Metanephros (tissue), 2 donors: ENCODE data around the genes IL4 and SOWAHA.

- RAMPAGE, long total RNA: no peak
Observed at GRCh38 chr5:132673905-132674606, at the start of gene IL4. Gene IL4, plus strand, starts transcription at chr5:132673989.

GRCh38 chr5:132763581-132764159 lies 13.4 kb downstream of the SEPTIN8 start:
- RAMPAGE, long total RNA: no peak

- RAMPAGE, long total RNA: no peak
Observed at GRCh38 chr5:132813088-132813864, at the start of gene SOWAHA. Gene SOWAHA, plus strand, starts transcription at chr5:132813302.

DNA sequence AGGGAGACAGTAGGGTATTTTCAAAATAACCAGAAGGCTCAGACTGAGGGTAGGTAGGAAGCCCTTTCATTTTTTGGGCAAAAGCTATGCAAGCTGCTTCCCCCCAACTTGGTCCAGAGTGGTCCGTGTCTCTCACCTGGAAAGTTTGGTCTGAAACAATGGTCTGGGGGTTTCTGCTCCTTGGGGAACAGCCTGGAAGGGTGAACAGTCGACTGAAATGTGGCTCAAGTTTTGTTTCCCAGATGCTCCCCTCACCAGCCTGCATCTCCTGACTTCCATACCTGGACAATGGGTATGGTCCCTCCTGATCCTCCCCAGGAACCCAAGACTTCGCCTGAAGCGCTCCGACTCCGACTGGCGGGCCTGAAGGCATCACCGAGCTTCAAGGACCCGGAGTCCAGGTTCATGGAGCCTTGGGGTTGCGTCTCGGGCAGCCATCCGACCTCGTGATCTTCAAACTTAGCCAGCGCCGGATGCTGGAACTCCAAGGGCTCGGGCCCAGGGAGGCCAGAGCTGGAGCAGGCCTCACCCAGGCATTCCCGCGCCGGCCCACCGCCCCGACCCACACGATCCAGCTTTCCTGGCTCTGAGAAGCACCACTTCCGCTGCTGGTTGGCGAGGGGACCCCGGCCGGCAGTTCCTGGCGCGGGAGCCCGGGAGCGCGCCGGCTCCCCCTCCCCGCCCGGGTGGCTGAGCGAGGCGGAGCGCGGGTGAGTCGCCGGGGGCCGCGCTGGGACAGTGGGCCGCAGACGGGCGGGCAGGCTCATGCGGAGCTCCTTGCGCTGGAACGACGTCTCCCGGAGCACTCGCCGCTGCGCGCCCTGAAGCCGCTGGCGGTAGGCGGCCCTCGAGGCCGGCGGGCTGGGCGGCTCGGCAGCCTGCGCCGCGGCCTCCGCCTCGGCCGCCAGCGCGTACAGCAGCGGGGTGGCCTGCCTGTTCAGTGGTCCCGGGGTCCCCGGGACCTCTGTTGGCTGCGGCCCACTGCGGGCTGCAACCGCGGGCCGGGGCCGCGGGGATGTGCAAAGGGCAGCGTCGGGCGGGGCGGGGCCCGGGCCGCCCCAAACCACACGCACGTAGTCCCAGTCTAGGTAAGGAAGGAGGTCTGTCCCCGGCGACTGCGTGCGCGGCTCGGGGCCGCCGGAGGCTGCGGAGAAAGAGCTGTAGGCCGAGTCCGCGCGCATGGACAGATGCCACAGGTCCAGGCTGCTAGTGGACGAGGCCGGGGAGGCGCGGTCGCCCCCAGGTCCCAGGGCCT lies 5.1 kb downstream of the SHROOM1 start:
- RAMPAGE, long total RNA: no peak

DNA sequence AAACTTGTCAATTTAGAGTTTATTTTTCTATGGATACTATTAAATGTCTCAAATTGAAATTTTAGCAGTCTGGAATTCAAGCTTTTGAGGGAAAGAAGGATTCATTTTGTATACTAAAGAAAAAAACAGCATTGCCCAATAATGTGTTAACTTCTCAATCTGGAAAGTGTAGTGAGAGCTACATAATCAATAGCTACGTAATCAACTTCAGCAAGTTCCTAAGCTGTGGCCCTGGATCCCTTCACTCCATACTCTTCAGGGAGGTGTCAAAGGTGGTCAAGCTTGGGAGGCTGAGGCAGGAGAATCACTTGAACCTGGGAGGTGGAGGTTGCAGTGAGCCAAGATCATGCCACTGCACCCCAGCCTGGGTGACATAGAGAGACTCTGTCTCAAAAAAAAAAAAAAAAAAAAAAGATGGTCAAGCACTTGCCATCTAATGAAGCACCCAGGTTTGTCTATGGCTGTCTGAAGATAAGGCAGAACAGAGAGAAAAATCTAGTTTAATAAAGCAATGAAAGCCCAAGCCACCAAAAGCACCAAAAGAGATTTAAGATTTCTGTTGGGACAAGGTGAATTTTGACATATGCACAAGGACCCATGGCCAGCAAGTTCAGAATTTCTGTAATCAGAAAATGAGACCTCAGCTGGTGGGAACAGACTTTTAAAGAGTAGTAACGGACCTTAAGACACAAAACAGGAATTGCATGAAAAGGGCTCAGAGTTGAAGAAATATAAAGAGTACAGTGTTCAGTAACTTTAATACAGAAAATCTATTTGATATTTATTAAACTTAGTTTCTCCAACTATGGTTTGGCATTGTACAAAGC lies 1.4 kb downstream of the LEAP2 start:
- RAMPAGE, long total RNA: no peak

GRCh38 chr5:132886773-132887069 lies 13.3 kb downstream of the LEAP2 start:
- RAMPAGE, long total RNA: no peak

- RAMPAGE, long total RNA: no peak
Observed at GRCh38 chr5:133967097-133967450, 1.4 kb downstream of the C5orf15 start.

DNA sequence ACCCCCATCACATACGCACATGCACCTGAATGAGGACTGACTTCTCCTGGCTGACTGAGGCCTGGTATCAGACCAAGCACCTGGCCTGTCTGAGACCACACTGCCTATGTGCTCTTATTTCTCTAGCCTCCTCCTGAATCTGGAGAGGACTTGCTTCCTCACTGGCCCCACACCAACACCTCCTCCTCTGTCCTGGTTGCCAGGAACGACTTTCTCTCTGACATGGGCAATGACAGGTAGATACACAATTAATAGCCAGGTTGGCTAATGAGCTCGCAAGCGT lies 14.9 kb upstream of the VDAC1 start:
- RAMPAGE, long total RNA: no peak

DNA sequence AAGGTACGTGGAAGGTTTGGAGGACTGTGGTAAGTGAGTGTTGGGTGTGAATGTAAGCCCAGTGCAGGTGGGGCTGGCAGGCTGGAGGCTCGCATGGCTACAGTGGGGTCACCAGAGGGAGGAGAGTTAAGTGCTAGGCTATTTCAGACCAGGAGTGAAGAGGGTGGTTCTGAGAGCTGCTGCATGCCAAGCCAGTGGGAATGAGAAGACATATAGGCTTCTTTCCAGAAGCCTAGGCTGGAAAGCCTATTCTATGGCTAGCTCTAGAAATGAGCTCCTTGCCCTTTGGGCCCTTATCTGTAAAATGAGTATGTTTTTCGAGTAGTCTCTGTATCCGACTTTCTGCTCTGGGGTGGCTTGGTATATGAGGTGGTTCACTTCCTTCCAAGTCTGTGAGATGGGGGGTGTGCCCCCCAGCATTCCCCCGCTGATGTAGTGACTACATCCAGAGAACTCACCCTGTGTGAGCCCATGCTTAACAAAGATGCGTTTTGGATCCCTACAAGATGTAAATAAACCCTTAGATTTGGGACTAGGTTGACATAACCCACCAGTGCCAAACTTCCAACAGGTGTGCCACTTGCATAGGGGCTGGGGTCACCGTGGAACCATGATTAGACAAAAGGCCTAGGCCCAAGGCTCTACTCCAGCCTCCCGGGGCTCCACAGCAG lies 2.5 kb downstream of the TCF7 start:
- RAMPAGE, long total RNA: no peak

DNA sequence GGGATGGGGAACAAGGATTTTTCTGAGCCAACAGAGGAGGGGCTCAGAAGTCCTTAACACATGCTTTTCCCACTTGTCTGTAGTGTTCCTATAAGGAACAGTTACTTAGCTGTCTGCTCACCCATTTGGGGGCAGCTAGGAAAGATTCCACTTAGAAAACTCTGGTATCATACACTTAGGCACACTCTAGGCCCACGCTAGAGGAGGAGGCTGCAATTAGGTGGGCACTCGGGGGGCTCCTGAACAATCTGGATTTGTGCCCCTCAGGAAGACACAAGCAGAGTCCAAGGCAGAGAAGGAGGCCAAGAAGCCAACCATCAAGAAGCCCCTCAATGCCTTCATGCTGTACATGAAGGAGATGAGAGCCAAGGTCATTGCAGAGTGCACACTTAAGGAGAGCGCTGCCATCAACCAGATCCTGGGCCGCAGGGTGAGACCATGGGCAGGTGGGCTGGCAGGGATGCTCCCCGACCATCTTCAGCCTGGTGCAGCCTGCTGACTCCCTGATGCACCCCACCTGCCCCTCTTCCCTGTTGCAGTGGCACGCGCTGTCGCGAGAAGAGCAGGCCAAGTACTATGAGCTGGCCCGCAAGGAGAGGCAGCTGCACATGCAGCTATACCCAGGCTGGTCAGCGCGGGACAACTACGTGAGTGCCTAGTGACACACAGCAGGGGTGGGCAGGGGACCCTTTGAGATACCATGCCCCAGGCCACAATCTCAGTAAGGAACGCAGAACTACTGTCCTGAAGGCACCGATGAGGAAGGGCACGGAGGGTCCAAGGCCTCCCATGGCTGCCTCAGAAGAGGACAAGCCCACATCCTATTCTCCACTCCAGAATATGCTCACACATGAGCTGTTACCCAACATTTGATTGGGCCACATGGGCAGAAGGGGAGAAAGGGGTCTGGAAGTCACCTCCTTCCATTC lies 28.2 kb downstream of the TCF7 start:
- RAMPAGE, long total RNA: no peak

GRCh38 chr5:134150620-134151393 lies 25.9 kb downstream of the SKP1 start:
- RAMPAGE, long total RNA: no peak

DNA sequence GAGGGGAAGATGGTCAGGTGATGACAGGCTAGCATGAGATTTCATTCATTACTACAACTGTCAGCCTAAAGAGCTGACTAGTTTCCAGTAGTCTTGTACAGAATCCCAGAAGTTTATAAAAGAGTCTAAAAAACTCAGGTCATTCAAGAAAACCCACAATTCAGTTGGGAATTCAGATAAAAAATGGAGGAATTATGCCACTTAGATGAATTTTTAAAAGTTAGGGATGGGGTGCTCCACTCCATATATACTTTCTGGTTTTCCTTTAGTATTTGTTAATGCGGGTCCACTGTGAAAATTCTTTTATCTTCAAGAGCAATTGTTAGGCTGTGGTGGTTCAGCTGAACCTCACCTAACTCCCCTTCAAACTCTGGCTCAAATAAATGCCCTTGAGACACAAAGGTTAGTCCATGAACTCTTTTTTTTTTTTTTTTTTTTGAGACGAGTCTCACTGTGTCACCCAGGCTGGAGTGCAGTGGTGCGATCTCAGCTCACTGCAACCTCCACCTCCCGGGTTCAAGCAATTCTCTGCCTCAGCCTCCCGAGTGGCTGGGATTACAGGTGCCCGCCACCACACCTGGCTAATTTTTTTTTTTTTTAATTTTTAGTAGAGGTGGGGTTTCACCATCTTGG lies 13.2 kb upstream of the SKP1 start:
- RAMPAGE, long total RNA: no peak

DNA sequence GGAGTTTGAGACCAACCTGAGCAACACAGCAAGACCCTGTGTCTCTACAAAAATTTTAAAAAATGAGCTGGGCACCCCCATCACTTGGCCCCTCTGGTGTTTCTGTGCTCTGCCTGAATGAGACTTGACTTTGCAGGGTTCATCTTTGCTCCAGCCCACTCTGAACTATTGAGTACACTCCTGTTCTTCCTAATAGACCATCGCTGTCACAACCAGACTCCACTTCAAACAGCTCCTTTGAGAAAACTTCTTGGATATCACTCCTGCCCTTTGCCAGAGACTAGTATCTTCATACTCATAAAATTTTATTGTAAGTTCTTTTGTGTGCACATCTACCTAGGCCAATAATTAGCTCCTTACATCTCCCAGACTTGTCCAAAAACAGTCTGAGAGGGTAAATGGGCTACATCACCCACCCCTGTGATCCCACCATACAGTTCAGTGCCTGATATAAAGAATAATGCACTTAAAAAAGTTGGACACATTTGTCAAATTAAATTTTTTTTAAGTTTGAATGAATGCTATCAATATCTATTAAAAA lies 24.5 kb upstream of the SKP1 start:
- RAMPAGE, long total RNA: no peak

DNA sequence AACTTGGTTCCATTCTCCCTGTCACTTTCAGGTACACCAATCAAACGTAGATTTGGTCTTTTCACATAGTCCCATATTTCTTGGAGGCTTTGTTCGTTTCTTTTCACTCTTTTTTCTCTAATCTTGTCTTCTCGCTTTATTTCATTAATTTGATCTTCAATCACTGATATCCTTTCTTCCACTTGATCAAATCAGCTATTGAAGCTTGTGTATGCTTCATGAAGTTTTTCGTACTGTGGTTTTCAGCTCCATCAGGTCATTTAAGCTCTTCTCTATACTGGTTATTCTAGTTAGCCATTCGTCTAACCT lies 31.1 kb downstream of the CDKL3 start:
- RAMPAGE, long total RNA: no peak

DNA sequence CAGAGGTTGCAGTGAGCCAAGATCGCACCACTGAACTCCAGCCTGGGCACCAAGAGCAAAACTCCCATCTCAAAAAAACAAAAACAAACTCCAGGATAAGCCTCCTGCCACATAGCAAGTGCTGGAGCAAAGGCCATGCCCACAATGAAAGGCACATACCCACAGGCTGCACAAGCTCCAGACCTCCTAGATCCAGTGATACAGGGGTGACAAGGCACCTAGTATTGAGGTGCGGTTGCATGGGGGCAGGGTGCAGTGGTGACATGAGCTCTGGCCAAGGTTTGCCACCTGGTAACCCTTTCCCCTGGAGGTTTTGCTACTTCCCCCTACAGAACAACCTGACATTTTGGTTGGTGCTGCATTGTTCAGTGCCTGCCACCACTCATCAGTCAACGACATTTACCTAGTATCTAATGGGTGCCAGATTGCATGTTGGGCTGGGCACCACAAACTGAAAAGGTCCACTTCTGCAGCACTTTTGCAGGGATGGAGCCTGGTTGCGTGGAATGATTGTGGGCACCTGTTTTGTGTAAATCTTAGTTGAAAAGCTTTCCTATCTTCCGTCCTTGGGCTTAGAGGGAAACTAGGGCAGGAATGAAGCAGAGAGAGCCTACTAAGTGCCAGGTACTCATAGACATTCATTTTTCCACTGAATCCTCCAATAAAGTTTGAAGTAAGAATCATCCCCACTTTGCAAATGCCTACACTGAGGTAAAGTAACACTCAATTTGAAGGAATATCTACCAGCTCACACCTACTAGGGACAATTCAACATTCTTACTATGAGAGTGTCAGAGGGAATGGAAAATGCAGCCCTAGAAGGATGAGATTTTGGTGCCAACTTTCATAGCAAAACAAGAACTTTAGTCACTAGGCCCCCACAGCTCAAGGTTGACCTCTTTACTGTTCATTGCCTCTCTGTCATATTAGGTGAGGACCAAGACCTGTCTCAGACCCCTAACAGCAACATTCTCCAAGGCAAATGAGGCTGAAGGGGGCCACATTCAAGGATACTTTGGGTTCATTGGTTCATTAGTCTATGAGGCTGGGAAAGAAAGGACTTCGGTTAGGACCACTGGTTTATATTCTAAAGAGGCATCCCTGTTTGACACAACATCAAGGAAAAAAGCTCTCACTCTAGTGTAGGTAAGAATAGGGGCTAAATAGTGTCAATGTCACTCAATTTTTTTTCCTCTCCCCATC lies 14.1 kb downstream of the CDKN2AIPNL start:
- RAMPAGE, long total RNA: no peak

DNA sequence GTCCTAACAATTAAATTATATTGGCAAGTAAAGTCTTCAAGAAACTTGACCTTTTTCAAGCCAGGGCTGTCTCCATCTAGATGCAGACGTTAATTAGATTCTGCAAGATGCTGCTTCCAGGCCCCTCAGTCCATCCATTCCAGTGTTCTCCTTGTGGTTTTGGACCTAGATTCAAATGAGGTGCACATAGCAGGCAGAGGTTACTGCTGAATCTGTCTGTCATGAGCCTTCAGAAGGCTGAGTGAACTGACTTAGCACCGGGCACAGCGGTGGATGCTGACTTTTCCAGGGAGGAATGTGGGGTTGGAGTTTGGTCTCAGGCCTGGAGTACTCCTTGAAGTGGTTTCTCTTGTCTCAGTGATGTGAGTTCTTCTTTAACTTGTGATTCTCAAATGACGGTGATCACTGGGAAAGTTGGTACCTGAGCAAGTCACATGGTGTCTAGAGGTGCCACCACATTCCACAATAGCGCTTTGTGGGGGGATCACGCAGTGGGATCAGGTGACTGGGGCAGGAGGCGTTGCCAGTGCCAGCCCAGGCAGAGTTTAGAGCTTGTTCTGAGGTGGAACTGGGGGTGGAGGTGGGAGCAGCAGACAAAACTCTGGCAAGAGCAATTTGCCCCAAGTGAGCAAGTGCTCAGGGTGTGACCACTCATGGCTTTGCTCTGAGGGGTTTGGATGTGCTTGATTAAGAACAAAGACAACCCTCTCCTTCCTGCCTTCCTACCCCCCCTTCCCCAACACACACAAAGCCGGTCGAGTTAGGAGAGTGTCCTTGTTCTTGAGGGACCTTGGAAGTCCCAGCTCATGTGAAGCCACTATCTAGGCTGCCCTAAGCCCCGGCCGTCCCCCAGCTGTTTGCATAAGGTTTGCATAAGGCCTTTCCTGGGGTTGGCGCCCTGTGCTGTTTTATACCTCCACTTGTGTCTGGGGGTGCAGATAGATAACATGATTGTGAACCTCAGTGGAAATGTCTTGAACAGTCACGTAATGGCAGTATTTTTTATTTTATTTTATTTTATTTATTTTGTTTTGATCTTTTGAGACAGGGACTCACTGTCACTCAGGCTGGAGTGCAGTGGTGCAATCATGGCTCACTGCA lies 25.1 kb downstream of the JADE2 start:
- RAMPAGE, long total RNA: no peak

DNA sequence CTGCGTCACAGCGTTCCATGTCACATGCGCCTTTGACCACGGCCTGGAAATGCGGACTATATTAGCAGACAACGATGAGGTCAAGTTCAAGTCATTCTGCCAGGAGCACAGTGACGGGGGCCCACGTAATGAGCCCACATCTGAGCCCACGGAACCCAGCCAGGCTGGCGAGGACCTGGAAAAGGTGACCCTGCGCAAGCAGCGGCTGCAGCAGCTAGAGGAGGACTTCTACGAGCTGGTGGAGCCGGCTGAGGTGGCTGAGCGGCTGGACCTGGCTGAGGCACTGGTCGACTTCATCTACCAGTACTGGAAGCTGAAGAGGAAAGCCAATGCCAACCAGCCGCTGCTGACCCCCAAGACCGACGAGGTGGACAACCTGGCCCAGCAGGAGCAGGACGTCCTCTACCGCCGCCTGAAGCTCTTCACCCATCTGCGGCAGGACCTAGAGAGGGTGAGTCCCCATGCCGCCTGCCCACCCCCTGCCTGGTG lies 40.7 kb downstream of the JADE2 start:
- RAMPAGE, long total RNA: no peak

GRCh38 chr5:134567956-134568494 lies 42.6 kb downstream of the JADE2 start:
- RAMPAGE, long total RNA: no peak

- RAMPAGE, long total RNA: no peak
Observed at GRCh38 chr5:134578214-134578710, 52.8 kb downstream of the JADE2 start.

GRCh38 chr5:134592375-134592968 lies 40.2 kb downstream of the SAR1B start:
- RAMPAGE, long total RNA: no peak